ENCODE data around the genes IFITM5 and HRAS.

- PRO-cap = no peak
Observed at GRCh38 chr11:189344-189809, 3.5 kb upstream of the SCGB1C1 start.

- PRO-cap = bidirectional peak, plus-strand start at chr11:208810, minus-strand start at chr11:208690
Observed at GRCh38 chr11:208561-208957, 1.1 kb downstream of the RIC8A start.

DNA sequence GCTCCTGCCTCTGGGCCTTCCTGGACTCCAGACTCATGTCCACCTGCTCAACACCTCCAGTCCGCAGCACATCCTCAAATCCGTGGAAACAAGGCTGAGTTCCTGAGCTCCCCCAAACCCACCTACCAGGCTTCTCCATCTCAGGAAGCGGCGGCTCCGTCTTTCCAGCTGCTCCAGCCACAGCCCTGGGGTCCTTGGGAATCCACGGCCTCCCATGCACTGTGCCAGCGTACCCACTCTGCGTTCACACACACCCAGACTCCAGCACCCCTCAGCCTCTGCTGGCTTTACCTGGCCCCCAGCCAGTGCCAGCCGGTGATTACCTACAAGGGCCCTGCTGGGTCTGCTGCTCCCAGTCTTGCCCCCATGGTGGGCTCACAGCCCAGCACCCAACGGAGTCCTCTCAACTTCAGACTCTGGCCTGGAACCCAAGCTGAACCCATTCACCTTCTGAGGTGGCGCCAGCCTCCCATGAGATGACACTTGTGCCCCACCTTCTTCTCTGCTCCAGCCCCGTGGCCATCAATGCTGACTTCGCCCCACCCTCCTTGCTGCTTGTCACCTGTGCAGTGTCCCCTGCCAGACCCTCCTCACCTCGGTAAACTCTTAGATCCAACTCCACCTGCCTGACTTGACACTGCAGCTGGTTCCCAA lies 13.8 kb downstream of the SIRT3 start:
- PRO-cap = no peak

DNA sequence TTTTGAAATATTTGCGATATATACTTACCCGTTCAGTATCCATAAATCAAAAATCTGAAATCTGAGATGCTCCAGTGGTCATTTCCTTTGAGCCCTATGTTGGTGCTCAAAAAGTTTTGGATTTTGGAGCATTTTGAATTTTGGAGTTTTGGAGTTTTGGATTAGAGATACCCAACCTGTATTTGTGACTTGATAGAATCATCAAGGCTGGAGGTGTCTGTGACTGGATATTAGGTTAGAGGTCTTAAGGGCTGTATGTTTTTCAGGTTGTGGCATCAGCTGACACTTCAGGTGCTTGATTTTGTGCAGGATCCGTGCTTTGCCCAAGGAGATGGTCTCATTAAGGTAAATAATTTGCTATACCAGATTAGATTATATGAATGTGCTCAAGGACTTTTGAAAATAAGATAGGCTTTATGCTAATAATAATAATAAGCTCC lies 2.0 kb downstream of the PSMD13 start:
- PRO-cap = no peak

DNA sequence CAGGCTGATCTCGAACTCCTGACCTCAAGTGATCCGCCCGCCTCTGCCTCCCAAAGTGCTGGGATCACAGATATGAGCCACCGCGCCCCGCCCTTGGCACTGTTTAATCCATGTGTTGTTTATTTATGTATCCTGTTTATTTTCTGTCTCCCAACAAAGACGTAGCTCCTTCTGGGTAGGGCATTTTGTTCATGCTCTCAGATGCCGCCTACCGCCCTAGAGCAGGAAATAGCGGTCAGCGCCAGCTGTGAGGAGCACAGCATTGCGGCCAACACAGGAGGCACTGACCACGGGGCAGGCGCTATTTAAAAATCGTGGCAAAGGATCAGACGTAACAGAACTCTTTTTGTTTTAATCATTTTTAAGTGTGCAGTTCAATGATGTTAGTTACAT lies 9.5 kb upstream of the NLRP6 start:
- PRO-cap = no peak

GRCh38 chr11:277973-278270 lies 285 bp upstream of the NLRP6 start:
- PRO-cap = bidirectional peak, plus-strand start at chr11:278417, minus-strand start at chr11:278160

GRCh38 chr11:287569-288507 lies 1.1 kb upstream of the PGGHG start:
- PRO-cap = bidirectional peak, plus-strand start at chr11:287727, minus-strand start at chr11:287351; unidirectional peak, plus-strand start at chr11:287876; unidirectional peak, plus-strand start at chr11:288016; unidirectional peak, plus-strand start at chr11:288180

DNA sequence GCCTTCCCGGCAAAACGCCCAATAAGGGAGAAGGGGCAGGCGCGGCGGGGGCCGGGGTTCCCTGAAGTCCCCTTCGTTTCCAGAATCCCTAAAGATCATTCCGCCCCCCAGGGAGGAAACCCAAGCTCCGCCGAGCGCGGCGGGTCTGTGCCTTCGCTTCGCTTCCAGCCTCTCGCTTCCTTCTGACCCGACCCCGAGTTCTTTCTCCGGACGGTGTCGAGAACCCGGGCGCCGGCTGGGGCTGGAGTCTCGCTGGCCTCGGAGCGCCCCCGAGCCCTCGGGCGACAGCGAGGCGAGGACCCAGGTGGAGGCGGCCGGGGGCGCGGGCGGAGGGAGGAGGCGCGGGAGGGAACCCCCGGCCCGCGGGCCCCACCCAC lies 430 bp upstream of the PGGHG start:
- PRO-cap = bidirectional peak, plus-strand start at position 208 of the sequence, minus-strand start at position 184 of the sequence

GRCh38 chr11:299195-299741 lies at the start of gene IFITM5:
Gene IFITM5, minus strand, starts transcription at chr11:299526.
- PRO-cap = no peak

DNA sequence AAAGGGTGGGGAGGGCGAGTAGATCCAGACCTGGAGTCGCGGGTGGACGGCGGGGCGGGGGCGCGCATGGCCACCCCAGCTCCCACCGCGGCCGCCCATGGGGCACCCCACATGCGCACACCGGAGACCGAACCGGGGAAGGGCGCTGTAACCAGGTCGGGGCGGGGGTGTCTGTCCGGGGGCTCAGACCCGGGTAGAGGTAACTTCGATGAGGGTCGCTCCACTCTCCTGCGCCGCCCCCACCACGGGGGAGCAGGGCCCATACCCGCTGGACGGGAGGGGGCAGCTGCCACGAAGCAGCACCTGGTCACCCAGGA lies 1.9 kb downstream of the IFITM3 start:
- PRO-cap = no peak

- PRO-cap = no peak
Observed at GRCh38 chr11:325462-326323, 5.0 kb upstream of the IFITM3 start.

DNA sequence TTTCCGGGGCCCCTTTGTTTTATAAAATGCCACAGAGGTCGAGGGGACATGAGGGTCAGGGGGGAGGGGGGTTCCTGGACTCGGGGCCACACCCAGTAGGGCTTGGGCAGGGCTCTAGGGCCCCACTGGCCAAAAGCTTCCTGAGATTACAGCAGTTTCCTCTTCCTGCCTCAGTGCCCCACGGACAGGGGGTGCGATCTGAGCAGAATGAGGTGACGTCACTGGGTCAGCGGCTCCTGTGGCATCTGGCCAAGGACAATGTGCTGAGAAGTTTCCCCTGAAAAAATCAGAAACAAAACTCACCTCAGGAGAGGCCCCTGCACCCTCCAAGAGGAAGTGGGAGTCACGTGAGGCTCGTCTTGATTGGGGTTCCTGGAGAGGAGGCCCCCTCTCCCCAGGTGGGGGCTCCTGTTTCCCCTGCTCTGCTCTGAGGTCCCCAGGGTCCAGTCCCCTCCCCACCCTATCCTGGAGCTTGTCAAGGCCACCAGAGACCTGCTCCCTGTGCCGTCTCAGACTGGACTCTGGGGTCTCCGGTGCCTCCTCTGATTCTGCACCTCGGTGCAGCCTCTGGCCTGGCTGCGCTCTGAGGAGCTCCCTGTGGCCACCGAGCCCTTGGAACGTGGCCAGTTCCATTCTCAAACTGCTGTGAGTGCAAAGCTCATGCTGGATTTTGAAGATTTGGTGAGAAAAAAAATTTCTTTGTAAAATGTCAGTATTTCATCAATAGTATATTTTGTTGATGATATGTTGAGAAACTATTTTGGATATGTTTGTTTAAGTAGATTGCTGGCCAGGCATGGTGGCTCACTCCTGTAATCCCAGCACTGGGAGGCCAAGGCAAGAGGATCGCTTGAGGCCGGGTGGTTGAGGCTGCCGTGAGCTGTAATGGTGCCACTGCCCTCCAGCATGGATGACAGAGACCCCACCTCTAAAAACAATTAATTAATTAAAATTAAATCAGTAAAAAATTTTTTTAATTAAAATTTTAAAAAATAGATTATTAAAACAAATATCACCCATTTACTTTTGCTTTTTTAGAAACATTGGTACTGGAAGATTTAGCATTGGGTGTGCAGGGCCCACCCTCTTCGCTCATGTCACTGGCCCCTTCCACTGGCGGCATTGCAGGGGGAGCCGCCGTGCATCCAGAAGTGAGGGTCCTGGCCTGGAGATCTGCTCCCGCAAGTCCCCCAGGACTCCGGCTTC lies 6.7 kb upstream of the IFITM3 start:
- PRO-cap = unidirectional peak, minus-strand start at position 142 of the sequence

- PRO-cap = no peak
Observed at GRCh38 chr11:341376-341747, 20.7 kb upstream of the IFITM3 start.

DNA sequence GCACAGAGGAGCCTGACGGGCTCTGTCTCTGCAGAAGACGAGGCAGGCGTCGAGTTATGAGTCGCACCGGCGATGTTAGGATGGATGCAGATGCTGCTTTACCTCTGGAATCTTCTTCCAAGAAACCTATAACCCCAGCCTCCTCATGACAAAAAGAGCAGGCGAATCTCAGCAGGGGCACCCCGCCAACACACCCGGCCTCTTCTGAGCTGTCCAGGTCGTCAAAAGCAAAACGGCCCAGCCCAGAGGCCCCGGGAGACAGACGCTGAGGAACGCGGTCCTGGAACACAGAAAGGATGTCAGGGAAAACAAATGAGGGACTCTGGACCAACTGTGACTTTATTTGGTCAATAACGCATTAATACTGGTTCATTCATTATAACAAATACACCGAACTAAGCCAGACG lies 10.9 kb upstream of the B4GALNT4 start:
- PRO-cap = no peak

DNA sequence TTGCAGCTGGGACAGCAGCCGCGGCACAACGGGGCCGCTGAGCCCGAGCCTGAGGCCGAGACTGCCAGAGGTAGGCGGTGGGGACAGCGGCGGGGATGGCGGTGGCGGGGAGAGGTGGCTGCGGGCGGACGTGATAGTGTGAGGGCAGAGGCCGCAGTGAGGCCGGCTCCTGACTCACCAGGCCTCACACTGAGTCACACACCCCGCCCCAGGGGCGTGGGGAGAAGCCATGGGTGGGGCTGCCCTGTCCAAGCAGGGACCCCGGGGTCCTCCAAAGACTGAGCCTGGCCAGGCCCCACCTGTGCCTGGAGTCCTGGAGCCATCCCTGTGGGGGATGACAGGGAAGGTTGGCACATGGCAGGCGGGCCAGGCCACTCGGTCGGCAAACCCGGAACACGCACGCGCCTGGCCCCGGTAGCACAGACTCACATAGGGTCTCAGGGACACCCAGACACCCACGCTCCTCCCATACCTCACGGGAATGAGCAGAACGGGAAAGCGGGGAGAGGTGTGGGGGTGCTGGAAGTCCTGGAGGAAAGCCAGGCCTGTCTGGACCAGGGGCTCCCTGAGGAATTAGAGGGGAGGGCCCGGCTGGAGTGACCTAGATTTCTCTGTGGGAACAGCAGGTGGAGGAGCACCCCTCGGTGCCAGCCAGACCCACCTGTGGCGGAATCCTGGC lies 585 bp downstream of the PKP3 start:
- PRO-cap = bidirectional peak, plus-strand start at position 220 of the sequence, minus-strand start at position 132 of the sequence

DNA sequence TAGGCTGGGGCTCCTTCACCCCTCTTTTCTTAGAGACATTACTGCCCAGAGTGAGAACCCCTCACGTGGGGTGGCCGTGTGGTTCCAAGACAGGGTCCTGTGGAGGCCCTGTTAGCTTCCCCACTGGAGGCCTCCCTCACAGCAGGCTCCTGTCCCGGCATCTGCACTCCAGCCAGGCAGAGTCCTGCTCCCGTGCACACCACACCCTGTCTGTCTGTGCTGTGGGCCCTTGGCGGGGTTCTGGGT lies 5.1 kb downstream of the PTDSS2 start:
- PRO-cap = no peak

DNA sequence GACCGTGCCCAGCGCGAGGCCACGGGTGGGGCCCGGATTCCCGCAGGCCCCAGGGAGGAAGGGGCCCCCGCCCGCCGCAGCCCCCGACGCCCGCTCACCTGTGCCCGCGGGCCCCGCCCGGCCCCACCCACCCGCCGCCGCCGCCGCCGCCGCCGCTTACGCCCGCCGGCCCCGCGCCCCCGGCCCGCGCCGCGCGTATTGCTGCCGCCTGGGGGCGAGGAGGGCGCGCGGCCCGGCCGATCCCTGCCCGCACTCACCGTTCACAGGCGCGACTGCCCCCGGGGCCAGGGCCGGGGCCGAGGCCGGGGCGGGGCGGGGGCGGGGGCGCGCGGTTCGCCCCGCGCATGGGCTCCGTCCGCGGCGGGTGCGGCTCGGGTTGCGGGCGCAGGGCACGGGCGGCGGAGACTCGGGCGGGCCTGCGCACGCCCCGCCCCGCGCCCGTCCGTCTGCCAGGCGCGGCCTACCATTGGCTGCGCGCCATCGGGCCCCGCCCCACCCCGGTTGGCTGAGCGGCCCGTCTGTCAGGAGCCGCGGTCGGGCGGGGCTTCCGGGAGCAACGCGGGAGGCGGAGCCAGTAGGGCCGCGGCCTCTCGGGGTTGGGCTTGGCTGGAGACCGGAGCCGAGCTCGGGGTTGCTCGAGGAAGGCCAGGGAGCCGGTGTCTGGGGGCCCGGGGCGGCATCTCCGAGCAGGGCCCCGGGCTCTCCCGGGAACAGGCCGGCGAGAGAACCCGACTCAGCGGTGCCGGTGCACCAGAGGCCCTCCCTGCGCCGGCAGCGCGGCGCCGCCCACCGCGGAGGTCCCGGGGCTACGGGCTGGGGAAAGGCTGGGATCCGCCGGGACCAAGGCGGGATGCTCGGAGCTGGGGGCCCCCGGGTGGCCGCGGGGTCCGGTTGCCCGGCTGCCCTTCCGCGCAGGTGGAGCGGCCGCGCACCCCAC lies at the start of gene HRAS:
HRAS (minus strand) TSS at position 418 of the 937 bp plus-strand sequence.
- PRO-cap = bidirectional peak, plus-strand start at position 631 of the sequence, minus-strand start at position 255 of the sequence

DNA sequence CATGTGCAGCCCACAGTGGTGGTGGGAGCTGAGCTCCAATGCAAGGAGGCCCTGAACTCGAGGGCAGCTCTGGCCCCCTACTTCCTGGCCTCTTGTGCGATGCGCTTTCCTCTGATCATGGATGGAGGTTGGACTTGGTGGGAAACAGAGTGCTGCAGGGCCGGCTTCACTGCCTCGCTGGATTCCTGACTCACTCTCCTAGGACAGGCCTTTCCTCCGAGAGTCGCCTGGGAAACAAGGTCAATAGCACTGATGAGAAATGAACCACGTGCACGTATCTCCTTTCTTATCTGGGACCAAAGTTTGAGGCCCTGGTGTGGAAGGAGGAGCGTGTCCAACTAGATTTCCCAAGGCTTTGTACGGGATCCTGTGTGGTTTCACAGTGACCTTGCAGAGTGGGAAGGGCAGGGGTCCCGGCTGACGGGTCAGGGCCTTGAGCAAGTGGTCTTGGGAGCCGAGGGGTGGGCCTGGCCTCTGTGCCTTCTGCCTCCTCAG lies 3.8 kb downstream of the PHRF1 start:
- PRO-cap = unidirectional peak, minus-strand start at position 187 of the sequence

DNA sequence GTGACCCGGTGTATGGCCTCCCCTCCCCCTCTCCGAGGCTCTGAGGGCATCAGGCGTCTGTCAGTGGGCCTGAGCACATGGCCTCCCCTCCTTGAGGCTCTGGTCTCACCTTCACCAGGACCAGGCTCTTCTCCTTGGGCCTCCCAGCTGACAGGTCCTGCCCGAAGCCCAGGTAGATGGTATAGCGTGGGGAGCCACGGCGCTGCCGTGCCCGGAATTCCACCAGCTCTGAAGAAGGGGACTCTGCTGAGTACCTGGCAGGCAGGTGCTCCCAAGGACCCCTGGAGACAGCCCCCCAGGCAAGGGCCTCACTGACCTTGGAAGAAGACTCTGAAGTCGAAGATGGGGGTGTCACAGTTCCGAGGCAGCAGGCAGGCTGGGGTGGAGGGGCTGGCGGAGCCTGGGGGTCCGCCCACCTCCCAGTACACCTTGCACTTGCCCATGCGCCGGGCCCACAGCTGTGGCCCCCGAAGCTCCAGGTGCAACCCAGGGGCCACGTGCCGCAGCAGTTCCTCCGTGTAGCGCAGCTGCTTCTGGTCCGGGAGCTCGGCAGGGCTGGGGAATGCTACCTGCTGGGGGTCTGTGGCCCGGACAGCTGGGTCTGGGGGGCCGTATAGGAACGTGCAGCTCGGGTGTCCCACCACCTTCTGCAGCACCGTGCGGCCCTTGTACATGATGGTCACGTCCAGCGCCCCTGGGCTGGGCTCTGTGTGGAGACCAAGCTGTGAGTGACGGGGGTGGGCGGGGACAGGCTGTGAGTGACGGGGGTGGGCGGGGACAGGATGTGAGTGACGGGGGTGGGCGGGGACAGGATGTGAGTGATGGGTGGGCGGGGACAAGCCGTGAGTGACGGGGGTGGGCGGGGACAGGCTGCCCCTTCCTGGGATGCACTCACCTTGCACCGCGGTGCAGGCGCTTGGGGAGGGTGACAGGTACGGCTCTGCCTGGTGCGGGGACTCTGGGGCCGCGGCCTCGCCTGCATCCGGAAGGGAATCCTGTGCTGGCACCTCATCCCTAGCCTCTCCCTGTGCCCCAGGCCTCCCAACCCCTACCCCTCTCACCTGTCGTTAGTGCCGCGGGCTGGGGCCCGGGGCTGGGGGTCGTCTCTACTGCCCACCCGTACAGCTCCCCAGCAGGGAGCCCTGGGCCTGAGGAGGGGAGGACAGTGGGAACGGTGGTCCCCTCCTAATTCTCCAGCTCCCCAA lies 2.5 kb downstream of the IRF7 start:
- PRO-cap = unidirectional peak, plus-strand start at position 894 of the sequence

GRCh38 chr11:620014-620549 lies 4.3 kb upstream of the IRF7 start:
- PRO-cap = no peak